ENCODE measurements around a stretch of chr12.

DNA sequence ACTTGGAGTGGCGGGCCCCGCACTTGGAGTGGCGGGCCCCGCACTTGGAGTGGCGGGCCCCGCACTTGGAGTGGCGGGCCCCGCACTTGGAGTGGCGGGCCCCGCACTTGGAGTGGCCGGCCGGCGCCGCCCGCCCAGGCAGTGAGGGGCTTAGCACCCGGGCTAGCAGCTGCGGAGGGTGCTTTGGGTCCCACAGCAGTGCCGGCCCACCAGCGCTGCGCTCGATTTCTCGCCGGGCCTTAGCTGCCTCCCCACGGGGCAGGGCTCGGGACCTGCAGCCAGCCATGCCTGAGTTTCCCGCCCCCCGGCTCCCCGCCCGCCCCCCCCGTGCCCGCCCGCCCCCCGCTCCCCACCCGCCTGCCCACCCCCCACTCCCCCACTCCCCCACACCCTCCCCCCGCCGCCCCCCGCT, 67.2 kb upstream of the RASSF3 start:
- RAMPAGE, long total RNA = no peak
- RRBS = 46% methylated on average over 6 of the region's 37 CpGs

- RAMPAGE, long total RNA = no peak
- RRBS = 4% methylated on average over 27 of the region's 63 CpGs
Measured at GRCh38 chr12:64610851-64611868, 865 bp downstream of the RASSF3 start.

- RAMPAGE, long total RNA = no peak
- RRBS = no CpG with 5 or more reads among the region's 6 CpGs
Measured at GRCh38 chr12:64635097-64635820, 25.0 kb downstream of the RASSF3 start.

GRCh38 chr12:64780238-64781461, 21.4 kb upstream of the GNS start:
- RAMPAGE, long total RNA = no peak
- RRBS = 1% methylated on average over 49 of the region's 132 CpGs

DNA sequence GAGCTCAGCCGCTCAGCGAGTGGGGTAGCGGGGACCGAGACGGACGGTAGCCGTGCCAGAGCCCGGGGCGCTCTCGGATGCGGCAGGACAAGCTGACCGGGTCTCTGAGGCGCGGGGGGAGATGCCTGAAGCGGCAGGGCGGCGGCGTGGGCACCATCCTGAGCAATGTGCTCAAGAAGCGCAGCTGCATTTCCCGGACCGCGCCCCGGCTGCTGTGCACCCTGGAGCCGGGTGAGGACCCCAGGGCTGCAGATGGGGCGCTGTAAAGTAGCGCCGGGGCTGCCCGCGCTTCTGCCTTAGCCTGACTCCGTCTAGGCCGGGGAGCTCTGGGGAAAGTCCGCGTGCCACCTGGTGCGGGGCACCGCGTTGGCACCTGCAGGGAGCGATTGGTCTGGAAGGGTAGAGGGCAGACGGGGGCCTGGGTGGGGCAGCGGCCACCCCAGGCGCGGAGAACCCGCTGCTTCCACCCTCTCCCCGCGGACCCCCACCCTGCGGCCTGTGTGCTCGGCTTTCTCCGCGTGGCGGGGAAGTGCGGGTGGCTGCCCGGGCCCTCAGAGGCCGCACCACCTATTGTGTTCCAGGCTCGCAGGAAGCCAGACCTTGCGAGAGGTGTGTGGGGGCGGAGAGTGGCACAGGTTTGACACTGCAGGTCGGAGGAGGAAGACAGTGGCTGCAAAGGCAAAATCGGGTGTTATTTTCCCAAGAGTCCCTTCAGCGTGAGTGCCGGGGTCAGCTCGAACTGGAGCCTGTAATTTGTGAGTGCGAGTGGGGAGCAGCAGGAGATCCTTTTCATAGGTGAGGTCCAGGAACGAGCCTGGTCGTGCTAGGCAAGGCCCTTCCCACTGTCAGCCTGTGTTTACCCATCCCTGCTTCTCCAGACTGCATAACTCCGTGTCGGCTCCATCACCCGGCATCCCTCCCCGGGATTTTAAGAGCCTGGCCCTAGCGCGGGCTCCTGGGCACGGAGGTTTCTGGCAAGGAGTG, 648 bp downstream of the TBC1D30 start:
- RAMPAGE, long total RNA = no peak
- RRBS = 3% methylated on average over 19 of the region's 70 CpGs

- RAMPAGE, long total RNA = no peak
- RRBS = no CpG with 5 or more reads among the region's 3 CpGs
Measured at GRCh38 chr12:65204633-65205393, 35.4 kb downstream of the LEMD3 start.

GRCh38 chr12:65205848-65206127, 36.4 kb downstream of the LEMD3 start:
- RAMPAGE, long total RNA = no peak

- RAMPAGE, long total RNA = no peak
- RRBS = no CpG with 5 or more reads among the region's 18 CpGs
Measured at GRCh38 chr12:65510633-65511241, 232.3 kb downstream of the MSRB3 start.

- RAMPAGE, long total RNA = no peak
- RRBS = no CpG with 5 or more reads among the region's 8 CpGs
Measured at GRCh38 chr12:65602576-65602993, 221.7 kb upstream of the HMGA2 start.

DNA sequence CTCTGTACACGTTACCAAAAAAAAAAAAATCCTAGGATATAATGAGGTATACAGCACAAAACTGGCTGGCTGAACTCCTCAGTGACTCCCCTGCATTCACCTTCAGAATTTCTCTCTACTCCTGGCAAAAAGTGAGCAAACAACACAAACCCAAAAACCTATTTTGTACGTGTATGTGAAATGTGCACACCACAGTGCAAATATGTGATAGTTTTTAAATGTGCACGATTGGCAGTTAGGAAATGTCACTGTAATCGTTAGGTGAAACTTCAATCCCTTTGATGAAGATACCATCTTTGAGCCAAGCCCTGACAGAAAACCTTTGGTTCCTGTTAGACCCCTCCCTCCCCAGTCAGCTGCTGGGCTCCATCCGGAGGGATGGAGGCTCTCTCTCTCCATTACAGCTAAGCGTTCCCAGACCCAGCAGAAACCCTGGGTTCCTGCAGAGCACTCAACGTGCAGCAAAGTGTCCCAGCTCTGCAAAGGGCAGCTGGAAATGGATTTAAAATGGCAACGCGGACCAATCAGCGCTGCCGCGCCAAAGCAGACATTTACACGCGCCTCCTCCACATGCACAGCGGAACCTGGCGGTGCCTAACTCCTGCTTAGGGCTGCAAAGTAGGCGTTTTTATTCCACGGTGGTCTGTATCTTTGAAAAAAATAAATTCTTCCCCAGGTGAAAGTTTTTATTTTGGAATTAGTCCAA, 1.6 kb upstream of the HMGA2 start:
- RAMPAGE, long total RNA = no peak
- RRBS = no CpG with 5 or more reads among the region's 18 CpGs

- RAMPAGE, long total RNA = no peak
- RRBS = no CpG with 5 or more reads among the region's 10 CpGs
Measured at GRCh38 chr12:65892791-65893656, 68.7 kb downstream of the HMGA2 start.

- RAMPAGE, long total RNA = no peak
- RRBS = no CpG with 5 or more reads among the region's 10 CpGs
Measured at GRCh38 chr12:65895430-65896766, 71.6 kb downstream of the HMGA2 start.

DNA sequence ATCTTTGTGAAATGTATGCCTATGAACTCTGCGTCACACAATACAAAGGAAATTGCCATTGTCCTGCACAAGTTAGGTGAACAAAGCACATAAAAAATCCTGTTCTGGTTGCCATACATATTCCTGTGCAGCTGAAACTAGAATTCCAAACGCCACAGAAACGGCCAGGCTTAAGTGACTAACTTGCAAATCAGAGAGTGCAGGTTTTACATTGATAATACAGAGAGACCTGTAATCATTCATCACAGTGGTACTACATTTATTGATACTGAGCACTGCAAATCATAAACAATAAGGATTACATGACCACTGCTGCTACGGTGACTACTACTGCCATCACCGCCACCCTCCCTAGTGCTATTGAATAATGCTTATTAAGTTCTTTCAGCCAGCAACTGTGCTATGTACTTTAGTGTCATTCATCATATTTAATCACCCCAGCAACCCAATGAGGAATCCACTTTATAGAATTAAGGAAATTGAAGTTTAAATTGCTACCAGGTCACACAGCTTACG, 112.1 kb downstream of the HMGA2 start:
- RAMPAGE, long total RNA = no peak
- RRBS = no CpG with 5 or more reads among the region's 6 CpGs

DNA sequence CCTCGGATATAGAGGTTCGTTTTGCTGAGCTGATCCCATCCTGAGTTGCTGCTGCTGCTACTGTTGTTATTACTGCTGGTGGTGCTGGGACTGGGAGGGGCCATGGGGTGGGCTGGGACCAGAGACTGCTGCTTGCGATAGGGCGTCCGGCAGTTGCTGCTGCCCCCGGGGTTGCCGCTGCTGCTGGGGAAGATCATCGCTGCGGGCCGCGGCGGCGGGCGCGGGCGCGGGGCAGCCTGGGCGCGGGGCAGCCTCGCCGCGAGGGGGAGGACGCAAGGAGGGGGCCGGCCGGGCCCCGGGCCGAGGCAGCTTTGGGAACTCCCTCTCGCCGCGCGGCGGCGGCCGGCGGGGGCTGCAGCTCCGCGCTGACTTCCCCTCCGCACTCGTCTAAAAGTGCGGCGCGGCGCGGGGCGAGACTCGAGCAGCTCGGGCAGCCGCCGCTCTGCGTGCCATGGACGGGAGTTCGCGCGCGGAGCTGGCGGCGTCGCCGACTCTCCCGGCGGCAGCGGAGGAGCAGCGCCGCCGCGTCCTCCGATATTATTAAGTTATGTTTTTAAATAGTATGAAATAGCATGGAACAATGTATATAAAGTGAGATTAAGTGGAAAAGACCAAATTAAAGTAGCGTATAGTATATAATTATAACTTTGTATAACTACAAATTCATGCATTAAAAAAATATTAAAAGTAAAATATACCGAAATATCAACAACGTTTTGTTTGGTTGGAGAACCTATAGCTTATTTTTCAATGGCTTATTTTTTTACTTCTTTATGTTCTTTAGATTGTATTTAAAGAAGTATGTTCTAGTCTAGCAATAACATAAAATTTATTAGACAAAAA, 46.3 kb downstream of the IRAK3 start:
- RAMPAGE, long total RNA = no peak
- RRBS = 4% methylated on average over 4 of the region's 70 CpGs

- RAMPAGE, long total RNA = no peak
- RRBS = no CpG with 5 or more reads among the region's 2 CpGs
Measured at GRCh38 chr12:66237415-66238115, 48.6 kb downstream of the IRAK3 start.

GRCh38 chr12:66776942-66777340, 98.1 kb upstream of the GRIP1 start:
- RAMPAGE, long total RNA = no peak
- RRBS = no CpG with 5 or more reads among the region's 2 CpGs

DNA sequence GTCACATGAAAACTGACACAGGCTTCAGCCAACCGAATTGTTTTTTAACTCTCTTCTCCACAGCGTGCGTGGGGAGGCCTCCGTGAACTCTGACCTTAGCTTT, 108 bp upstream of the CAND1 start:
- RAMPAGE, long total RNA = no peak
- RRBS = no CpG with 5 or more reads among the region's 4 CpGs

GRCh38 chr12:67322761-67323554, 53.8 kb downstream of the CAND1 start:
- RAMPAGE, long total RNA = no peak
- RRBS = no CpG with 5 or more reads among the region's 10 CpGs

DNA sequence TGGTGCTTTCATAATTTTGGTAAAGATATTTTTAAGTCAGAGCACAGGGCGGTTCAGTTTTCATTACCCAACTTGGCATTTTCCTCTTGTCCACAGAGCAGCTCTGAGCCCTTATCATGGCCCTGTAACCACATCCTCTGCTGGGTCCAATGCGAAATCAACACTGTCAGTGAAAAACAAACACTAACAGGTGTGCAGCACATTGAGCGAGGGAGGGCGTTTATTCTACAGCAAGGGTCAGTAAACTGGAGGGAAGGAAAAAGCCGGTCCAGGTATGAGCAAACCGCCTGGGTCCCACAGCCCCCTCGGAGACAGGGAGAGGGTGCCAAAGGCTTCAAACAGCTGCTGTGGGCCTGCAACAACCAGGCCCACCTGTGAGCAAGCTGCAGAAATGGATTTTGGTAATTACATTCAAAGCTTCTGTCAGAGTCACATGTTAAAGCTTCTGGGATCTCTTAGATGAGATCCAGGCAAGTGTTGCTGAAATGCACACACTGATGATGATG, 132.8 kb upstream of the DYRK2 start:
- RAMPAGE, long total RNA = no peak
- RRBS = no CpG with 5 or more reads among the region's 7 CpGs

DNA sequence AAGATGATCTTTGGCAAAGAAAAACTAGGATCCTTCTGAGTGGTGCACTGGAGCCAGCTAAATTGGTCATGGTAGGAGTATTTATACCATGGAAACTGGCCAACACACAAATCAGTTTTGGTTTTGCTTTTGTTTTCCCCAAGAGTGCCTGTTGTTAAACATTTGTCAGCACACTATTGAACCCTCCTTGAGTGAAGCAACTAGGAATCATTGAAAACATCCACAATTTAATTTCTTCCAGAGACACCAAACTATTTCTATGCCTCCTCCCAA, 55.9 kb upstream of the DYRK2 start:
- RAMPAGE, long total RNA = no peak